Measurements from ENCODE around the gene NET1.

GRCh38 chr10:5291549-5292967, 72.7 kb upstream of the UCN3 start:
- PRO-cap, result no peak
- RAMPAGE, long total RNA, result no peak

GRCh38 chr10:5412105-5412932, at the start of gene NET1:
Gene NET1 (plus strand): TSS chr10:5412557.
- PRO-cap, result bidirectional peak, plus-strand start at chr10:5412557, minus-strand start at chr10:5412475
- RAMPAGE, long total RNA, result start-site peak on the plus strand at chr10:5412562-5412585, 26 reads; start-site peak on the plus strand at chr10:5412676-5412695, 87 reads

DNA sequence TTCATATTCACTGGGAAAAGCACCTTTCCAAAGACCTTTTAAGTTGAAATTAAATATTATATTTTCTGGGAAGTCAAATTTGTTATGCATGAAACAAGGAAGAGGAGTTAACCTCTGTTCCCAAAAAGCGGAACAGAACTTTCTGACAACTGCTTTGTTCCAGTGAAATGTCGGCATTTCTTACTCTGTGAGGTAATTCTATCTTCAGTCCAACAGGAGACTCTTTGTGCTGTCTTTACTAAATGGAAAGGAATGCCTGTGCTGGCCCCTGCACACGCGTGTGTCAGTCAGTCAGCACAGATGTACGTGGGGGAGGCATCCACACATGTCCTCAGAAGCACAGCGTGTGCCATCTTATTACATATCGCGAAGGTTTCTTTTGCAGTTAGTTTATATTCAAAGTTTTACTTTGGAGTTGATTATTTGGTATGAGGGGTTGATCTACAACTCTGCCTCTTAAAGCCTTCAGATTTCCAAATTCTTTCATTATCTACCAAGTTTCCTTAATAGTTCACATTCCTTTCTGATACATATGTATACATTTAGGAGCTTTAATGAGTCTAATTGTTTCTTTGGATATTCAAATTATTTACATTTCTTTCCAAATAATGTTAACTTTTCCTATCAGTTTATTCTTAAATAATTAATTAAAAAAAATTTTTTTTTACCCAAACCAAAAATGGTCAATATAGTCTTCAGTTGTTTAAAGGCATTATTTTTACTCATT, 37.6 kb downstream of the NET1 start:
- PRO-cap, result no peak
- RAMPAGE, long total RNA, result no peak

- PRO-cap, result no peak
- RAMPAGE, long total RNA, result no peak
These were observed 41.9 kb downstream of the CALML5 start for GRCh38 chr10:5457187-5458228.

DNA sequence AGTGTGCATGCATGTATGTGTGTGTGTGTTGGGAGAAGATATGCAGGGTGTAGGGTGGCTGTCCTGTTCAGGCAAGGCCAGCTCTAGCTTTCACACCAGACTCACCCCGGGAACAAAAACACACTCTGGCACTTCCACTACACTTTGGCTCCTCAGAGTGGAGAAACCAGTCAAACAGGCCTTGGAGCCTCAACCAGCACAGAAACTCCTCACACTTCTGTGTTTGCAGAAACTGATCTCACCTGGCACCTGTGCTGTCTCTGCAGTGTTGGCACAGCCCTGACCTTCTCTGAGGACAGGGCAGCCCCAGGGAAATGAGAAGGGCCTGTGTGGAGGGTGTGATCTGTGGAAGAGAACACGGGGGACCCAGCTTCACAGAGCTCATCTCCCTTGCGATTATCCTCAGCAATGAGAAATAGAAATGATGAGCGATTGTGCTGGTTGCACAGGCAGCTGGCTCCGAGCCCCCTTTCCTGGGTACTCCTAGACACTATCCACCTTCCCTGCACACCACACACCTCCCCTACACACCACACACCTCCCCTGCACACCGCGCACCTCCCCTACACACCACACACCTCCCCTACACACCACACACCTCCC, 4.2 kb upstream of the CALML5 start:
- PRO-cap, result no peak
- RAMPAGE, long total RNA, result no peak

DNA sequence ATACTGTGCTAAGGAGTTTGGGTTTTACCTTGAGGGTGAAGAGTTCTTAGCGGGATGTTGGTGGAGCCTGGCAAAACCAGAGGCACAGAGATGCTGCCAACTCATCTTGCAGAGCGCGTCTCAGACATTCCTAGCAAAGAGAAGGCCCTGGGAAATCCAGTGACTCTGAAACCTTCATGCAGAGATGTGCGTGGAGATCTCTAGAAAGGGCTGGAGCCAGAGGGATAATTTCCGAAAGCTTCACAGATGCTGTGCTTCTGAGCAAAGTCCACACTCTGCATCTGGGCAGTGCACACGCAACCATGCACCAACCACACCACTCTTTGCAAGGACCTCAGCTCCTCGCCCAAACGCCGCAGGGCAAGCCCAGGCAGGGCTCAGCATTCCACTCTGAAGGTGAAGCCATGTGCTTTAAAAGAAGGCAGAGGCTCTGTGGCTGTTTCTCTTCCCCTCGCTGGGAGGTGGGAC, 48.5 kb downstream of the ASB13 start:
- PRO-cap, result no peak
- RAMPAGE, long total RNA, result no peak

DNA sequence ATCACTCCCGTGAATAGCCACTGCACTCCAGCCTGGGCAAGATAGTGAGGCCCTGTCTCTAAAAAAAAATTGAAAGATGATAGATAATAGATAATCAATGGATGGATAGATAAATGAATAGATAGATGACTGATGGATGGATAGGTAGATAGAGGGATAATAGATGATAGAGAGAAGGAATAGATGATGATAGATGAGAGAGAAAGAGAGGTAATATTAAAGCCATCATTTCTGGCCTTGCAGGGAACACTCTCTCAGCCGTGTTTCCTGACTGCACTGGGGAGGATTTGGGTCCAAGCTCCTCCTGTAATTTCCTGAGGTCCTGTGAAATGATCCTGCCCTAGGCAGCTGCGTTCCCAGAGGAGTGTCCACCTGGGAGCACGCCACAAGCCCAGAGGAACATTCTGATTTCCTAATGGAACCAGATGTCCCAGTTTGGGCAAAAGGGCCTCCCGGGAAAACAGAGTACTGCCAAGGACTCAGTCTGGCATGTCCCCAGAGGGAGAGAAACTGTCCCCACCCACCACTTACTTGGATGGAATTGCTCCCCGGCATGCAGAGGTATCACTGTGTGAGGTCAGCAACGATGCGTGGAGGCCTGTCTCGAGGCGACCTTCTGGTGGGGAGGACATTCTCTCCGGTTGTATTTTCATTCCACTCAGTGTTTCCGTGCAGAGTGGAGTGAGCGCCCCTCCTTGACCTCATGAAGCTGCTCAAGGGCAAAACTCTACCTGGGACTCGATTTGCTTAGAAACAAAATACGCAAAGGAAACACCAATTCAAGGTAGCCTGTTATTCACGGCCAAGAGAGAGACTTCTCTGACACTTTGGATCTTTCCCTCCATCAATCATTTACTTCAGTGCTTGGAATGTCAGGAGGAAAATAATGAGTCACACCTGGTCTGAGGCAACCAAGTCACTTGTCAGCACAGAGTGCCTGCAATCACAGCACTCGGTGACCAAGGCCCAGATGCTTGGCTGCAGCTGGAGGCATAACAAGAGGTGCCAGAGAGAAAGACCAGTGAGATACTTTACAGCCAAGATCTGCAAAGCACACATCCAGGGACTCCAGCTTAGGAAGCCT, 34.4 kb downstream of the ASB13 start:
- PRO-cap, result no peak
- RAMPAGE, long total RNA, result no peak

GRCh38 chr10:5643354-5643675, 23.1 kb downstream of the ASB13 start:
- PRO-cap, result no peak
- RAMPAGE, long total RNA, result no peak

GRCh38 chr10:5698304-5698838, 13.7 kb downstream of the TASOR2 start:
- PRO-cap, result no peak
- RAMPAGE, long total RNA, result start-site peak on the plus strand at chr10:5698621-5698742, 18 reads

- PRO-cap, result no peak
- RAMPAGE, long total RNA, result start-site peak on the plus strand at chr10:5699467-5699555, 18 reads
These were observed 14.5 kb downstream of the TASOR2 start for GRCh38 chr10:5698839-5699761.

DNA sequence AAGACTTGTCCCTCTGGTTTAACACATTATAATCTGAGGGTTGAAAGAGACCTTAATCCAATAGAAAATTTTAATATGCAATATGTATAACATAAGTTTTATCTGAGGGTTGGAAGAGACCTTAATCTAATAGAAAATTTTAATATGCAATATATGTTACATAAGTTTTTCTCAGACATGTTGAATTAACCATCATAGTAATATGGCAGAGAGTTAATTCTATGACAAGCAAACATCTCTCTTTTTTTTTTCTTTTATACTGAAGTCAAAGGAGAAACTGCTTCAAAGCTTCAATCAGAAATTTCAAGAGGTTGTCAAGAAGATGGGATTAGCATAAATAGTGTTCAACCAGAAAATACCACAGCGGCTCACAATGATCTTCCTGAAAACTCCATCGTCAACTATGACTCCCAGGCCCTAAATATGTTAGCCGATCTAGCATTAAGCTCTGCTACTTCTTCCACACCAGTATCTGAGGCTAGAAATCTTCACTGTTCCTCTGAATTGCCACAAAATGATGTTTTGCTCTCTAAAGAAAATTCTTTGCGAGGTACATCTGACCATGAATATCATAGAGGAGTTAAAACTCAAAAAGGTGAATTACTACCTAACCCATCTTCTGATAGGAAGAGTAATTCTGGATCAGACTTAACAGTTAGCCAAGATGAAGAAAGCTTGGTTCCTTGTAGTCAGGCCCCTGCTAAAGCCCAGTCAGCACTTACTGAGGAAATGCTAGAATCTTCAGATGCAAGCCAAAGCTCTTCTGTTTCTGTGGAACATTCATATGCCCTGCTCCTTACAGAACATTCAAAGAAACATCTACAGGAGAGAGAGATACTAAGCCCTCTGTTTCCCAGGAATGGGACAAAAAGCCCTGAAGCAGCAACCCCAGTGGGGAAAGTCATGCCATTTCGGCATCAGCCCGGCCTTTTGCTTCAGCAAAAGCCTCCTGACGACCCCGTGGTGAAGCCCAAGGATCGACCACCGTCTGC, 55.0 kb downstream of the TASOR2 start:
- PRO-cap, result no peak
- RAMPAGE, long total RNA, result no peak

DNA sequence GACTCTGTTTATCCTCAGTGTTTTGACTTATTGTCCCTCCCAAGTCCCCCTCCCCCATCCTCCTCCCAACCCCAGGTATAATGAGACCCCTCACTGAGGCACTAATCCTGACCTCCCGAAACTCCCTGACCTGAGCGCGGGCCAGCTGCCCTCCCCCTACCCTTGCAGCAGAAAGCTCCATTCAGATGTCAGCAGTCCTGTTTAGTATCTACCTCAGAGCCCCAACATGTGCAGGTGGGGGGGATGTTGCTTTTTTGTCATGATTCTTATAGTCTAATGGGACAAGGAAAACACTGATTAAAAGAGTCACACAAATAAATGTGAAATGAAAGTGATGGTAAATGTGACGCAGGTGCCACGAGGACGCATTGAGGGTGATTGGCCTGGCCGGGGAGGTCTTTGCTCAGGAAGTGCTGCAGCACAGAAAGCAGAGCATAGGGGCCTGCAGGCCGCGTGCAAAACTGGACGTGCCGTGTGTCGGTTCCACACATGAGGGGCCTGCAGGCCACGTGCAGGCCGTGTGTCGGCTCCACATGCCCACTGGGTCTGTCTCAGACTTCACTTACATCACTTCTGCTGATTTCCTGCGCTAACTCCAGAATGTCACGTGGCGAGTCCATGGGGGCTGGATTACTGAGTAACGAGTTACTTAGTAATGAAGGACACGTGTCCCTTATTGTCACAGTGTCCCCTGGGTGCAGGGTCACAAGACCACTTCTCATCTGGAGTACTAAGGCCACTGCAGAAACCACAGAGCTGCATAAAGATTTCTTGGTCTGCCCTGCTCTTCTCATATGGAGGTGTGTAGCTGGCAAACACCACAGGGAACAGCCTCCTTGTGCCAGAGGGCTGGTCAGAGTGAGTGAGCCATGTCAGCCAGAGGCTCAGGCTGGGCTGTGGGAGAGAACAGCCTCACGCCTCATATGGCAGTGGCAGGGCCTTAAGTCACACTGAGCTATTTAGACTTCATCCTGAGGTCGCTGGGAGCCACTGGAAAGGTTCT, 61.0 kb downstream of the GDI2 start:
- PRO-cap, result no peak
- RAMPAGE, long total RNA, result start-site peak on the plus strand centred at position 565 of the sequence, 762 bp wide, 32 reads

- PRO-cap, result no peak
- RAMPAGE, long total RNA, result no peak
These were observed 7.3 kb downstream of the FBH1 start for GRCh38 chr10:5897195-5897991.

GRCh38 chr10:5902793-5903304, 12.8 kb downstream of the FBH1 start:
- PRO-cap, result no peak
- RAMPAGE, long total RNA, result no peak

DNA sequence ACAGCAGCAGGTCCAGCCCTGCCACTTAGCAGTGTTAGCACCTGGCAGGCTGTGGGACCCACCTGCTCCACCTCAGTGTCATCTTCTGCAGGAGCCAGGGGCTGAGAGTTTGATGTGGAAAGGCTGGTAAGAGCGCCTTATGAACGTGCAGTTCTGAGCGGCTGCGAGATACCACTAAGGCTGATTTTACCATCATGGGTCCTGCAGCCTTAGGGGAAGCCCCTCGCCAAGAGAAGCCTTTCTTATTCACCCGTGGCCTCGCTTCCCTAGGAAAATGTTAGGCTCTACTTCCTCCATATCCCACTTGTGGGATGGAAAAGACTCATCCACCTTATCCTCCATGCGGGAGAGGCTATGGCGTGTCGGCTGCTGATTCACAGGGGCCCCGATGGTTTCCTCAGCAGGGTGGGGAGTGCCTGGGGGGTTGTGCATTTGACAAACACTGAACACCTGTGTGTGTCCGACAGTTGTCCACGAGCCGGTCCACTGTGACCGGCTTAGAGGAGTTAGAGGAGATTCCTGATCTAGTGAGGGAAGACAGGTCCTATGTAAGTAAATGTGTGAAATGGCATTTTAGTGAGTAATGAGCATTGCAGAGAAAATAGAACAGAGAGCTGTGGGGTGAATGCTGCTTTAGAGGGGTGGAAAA, 21.3 kb downstream of the FBH1 start:
- PRO-cap, result no peak
- RAMPAGE, long total RNA, result no peak

DNA sequence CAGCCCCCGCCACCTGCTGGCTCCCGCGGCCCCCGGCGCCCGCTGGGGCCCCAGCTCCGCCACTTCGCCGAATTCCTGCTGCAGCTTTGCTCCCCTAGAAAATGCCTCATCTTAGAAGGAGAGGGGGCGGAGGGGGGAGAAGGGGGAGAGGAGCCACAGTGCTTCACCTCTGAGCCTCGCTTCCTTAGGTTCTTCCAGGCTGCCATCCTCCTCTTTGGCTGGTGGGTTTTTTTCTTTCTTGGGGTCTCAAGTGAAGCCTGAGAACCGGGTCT, 695 bp upstream of the IL15RA start:
- PRO-cap, result bidirectional peak, plus-strand start at position 137 of the sequence, minus-strand start outside the sequence
- RAMPAGE, long total RNA, result no peak

- PRO-cap, result no peak
- RAMPAGE, long total RNA, result start-site peak on the plus strand at chr10:5978700-5978773, 6 reads
These were observed 1.2 kb upstream of the IL15RA start for GRCh38 chr10:5978526-5979051.

- PRO-cap, result unidirectional peak, plus-strand start at chr10:6057734
- RAMPAGE, long total RNA, result no peak
These were observed 4.7 kb downstream of the IL2RA start for GRCh38 chr10:6057522-6057821.

- PRO-cap, result no peak
- RAMPAGE, long total RNA, result no peak
These were observed 17.1 kb downstream of the RBM17 start for GRCh38 chr10:6105829-6106488.

- PRO-cap, result no peak
- RAMPAGE, long total RNA, result no peak
These were observed 24.4 kb downstream of the RBM17 start for GRCh38 chr10:6113207-6113711.

All from vagina (tissue), 1 donor.